ENCODE measurements around a stretch of chr12.

DNA sequence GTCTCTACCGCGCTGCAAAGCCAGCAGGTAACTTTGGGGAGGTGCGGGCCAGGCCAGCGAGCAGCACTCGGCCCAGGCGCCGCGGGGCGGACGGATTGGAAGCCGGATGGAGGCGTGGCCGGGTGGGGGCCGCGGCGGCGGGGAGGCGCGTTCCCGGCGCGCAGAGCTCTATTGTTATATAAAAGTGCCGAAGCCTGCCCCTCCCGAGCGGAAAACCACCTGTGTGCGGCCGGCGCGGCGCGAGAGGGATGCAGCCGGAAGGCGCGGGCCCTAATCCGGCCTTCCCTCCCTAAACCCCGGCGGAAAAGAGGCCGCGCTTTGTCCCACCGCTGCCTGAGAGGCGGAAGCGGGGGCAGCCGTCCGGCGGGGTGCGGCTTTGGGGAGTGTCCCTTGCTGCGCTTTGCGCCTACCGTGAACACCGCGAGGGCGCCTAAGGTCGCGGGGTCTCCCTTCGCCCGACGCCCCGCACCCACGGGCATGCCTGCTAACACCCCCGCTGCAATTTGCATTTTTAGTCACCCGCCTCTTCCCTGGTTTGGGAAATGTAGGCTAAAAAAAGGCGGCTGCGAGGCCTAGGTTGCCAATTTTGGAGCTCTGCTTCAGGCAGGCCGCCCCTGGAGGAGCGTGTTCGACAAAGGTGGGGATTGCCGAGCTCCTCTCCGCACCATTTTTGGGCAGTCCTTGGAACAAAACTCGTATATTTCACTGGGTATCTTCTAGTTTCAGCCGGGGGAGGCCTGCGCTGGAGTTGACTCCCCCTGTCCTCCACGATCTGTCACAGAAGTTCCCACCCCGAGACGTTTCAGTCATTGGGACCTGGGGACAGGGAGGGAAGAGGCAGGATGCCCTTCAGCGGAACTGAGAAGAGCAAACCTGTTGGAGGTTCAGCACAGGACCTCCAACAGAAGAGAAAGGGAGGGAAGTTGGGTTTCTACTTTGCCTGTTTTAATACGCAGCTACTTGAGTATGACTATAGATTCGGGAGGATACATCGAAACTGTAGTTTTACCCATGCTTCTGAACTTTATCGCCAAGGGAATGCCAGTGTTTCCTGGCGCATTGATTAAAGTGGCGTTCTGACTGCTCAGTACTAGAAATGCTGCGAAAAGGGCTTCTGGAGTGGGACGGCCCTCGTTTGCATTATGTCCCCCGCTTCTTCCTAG is 2.0 kb upstream of the DUSP6 start:
- PRO-cap: bidirectional peak, plus-strand start at position 117 of the sequence, minus-strand start at position 69 of the sequence; bidirectional peak, plus-strand start at position 210 of the sequence, minus-strand start at position 335 of the sequence; bidirectional peak, plus-strand start at position 809 of the sequence, minus-strand start at position 808 of the sequence

DNA sequence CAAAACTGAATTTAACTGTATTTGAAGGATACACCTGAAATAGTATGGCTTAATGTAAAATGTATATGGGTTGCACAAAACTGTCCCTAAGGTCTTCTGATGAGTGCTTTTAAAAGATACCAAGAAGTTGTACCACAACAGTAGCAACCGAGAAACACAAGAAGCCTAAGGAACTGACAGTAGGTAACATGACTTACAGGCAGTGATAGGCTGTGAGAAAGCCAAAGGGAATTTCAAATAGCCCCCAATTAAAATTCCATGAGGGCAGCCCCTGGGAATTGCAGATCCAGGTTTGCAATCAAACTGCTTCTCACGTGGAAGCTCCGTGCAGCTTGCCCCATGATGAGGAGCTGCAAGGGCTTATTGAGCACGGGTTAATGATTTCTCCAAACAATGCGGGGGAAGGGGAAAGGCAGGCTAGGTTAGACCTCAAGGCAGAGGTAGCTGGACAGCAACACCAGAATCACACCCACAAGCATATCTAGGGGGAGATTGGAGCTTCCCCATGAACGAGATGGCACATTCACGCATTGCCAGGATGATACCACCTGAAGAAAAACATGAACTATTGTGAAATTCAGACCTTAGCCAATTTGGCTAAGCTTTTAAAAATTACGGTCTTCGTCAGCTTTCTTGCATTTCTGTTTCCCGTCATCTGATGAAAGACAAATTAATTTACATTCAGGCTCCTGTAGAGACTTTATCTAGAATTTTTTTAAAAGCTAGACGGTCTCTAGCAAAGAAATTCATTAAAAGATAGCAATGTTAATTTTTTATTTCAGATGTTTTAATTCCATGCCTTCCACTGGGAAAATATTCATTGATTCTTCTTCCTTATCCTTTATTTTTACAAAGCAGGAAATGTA is 5.0 kb upstream of the DUSP6 start:
- PRO-cap: unidirectional peak, plus-strand start at position 437 of the sequence

GRCh38 chr12:89382229-89382724 is 30.0 kb upstream of the DUSP6 start:
- PRO-cap: no peak

- PRO-cap: no peak
Measured at GRCh38 chr12:89383408-89383709, 31.1 kb upstream of the DUSP6 start.

- PRO-cap: no peak
Measured at GRCh38 chr12:89418218-89418586, 65.9 kb upstream of the DUSP6 start.

- PRO-cap: no peak
Measured at GRCh38 chr12:89461077-89461480, 63.5 kb downstream of the GALNT4 start.

DNA sequence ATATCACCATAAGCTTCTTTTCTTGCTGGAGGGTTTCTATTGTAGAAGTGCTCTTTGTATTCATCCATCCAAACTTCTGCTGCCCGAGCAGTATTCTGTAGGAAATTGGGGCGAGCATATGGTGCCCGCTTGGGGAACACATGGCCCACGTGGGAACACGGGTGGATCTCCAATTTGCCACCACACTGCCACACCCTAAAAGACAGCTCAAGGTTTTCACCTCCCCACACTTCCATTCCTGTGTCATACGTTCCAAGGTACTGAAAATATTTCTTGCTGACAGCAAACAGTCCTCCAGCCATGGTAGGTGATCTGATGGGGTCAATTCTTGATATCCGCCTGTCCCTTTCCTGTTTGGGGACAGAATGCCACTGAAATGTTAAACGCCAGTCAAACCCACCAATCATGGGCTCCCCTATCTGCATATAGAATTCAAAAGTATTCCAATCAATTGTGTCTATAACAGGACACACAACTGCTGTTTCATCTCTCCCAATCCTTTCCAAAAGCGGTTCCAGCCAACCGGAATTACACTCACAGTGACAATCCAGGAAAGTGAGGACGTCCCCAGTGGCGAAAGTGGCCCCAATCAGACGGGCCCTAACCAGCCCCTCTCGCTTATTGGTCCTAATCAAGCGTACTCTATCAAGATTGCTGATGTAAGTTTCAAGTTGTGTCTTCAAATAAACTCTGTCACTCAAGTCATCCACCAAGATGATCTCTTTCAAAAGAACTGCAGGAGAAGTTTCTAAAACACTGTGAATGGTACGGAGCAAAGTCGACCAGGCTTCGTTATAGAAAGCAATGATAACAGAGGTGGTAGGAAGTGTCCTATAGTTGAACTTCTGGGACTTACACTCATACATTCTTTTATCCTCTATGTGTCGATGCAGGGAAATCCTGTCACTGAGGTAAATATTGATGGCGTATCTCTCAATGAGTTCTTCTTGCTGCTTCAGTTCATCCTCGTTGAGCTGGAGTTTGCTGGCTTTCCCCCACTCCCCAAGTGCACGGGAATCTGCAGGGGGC is 958 bp downstream of the GALNT4 start:
- PRO-cap: no peak

DNA sequence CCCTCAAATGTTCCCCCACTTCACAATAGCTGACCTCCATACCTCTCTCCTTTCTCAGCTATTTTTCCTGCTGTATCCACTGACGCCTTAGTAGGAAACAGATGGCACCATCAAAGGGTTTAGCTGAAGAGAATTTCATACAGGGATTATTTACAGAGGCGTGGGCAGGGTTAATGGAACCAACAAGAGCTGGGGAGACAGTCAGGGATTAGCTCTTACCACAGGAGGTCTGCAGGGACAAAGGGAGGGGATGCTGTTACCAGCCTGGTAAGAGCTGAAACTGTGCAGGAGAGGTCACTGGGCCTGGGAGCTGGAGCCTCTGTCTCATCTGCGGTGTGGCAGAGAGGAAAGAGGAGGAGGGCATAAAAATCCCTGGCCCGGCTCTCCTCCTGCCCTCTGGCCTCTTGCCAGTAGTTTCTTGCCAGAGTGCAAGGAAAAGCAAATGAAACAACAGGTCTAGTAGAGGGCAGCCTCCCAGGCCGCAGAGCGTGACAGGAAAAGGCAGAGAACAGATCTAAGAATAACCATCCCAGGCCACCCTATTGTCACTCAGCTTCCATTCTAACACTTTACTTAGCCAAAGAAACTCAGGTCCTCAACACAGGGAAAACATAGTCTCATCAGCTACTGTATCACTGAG is 18.9 kb upstream of the POC1B start:
- PRO-cap: no peak

DNA sequence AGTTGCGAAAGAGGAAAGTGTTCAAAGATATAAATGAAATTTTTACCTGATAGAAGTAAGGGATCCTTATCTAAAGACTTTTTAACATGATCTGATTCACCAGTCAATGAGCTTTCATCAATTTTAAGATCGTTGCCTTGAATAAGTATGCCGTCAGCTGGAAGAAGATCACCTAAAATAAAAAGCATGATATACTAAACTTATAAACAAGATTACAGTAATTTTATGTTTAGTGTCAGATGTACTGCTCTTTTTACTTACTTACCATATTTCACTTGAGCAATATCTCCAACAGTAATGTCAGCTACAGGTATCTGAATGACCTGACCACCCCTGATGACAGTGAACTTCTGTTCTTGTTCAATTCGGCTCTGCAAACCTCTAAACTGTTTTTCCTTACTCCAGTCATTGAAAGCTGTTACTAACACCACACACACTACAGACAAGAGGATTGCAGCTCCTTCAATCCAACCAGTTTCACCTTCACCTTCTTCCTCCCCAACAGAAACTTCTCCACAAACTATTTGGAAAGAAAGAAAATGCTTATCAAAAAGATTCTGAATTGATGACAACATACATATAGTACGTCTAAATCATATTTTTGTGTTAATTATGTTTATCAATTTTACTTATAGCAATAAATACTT is 73.8 kb downstream of the ATP2B1 start:
- PRO-cap: no peak

GRCh38 chr12:89690760-89691047 is 17.9 kb downstream of the ATP2B1 start:
- PRO-cap: no peak

GRCh38 chr12:89709889-89710543 is 1.4 kb upstream of the ATP2B1 start:
- PRO-cap: no peak

GRCh38 chr12:89752346-89752660 is 43.7 kb upstream of the ATP2B1 start:
- PRO-cap: no peak

GRCh38 chr12:90622813-90623012 is 332.3 kb downstream of the CCER1 start:
- PRO-cap: no peak

DNA sequence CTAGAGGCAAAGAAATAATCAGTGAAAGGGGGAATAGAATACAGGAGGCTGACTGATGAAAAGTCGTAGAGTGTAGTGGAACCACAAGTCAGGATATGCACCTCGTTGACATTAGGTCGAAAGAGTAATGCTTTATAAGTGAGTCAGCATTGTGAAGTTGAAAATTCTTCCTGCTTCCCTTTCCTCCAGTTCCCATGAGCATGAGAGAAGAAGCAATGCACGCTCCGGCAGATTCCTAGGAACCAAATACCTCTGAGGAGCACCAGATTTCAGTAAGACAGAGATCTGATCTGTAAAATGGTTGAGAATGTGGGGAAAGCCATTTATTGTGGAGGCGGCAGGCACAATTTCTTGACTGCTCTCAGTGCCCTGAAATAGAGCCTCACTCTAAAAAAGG is 16.5 kb downstream of the CCER1 start:
- PRO-cap: no peak

GRCh38 chr12:91151383-91151975 is 31.1 kb downstream of the DCN start:
- PRO-cap: no peak

DNA sequence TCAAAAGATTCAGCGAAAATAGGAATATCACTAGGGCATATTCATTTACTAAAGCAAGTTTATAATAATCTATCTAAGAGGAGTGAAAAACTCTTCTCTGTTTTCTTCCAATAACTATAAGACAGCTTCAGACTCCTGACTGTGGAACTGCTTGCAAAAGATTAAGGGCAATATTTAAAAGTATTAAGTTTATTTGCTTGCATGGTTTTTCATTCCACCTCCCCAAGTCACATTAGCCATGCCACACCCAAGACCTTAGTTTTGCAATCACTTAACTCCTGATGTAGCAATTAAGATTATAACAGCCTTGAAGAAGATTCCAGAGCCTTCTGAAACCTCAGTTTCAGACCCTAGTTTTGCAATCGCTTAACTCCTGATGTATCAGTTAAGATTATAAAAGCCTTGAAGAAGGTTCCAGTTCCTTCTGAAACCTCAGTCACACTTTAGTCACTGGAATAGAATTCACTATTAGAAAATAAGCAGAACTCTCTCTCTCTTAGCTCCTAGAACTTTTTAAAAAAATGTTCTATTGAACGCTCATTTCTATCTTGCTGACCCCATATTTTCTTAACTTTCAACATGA is 42.7 kb upstream of the DCN start:
- PRO-cap: no peak

DNA sequence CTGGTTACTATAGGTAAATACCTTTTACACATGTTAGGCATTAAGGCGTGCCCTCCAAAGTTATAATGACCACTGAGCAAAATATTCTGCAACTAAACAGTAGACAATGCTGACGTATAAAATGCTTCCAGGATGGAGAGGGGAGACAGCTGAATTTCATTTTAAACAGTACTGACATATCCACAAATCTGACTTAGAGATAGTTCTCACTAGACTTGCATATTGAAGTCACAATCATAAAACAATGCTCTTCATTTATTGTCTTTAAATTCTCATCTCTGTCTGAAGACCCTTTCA is 144.6 kb upstream of the DCN start:
- PRO-cap: no peak

DNA sequence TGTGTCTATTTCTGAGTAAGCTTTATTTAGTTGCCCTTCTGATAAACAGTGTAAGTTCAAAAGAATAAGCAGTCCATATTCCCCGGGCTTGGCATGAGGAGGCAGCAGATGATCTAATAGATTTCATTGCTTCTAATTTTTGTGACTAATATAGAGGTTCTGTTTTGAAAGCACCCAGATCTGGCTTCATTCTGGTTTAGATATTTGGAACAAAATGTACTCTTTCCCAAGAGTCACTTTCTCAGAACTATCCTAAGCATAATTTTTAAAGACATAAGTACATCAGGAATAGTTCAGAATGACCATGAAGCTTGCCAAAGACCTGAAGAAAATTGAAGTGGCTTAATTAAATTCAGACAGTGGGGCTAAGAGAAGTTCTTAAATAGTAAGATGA is 290.9 kb downstream of the BTG1 start:
- PRO-cap: no peak

- PRO-cap: no peak
Measured at GRCh38 chr12:92097214-92097947, 48.3 kb downstream of the BTG1 start.

DNA sequence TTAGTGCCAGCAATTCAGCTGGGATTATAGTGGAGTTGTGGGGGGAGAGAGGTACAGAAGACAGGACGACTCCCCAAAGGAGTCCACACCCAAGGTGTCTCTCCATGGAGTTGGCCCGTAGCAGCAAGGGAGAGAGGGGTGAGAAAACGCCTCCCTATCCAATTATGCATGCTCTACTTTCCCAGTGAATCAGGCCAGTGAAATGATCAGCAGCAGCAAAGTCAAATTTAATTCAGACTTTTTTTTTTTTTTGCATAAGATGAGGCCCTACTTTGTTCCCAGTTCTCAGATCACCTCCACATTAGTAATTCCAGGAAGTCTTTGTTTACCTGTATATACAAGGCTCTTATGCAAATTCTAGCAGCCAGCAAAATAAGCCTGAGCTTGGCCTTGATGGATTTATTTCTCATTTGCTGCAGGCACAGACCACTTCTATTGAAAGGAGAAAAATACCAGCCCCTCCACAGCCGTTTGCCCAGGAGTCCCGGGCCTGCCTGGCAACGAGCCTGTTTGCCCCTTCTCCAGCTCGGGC is 38.4 kb downstream of the BTG1 start:
- PRO-cap: no peak

Measured in Metastatic Lung Carcinoma in the Adrenal Gland (tissue), 1 donor.